ENCODE measurements around a stretch of chr6.

DNA sequence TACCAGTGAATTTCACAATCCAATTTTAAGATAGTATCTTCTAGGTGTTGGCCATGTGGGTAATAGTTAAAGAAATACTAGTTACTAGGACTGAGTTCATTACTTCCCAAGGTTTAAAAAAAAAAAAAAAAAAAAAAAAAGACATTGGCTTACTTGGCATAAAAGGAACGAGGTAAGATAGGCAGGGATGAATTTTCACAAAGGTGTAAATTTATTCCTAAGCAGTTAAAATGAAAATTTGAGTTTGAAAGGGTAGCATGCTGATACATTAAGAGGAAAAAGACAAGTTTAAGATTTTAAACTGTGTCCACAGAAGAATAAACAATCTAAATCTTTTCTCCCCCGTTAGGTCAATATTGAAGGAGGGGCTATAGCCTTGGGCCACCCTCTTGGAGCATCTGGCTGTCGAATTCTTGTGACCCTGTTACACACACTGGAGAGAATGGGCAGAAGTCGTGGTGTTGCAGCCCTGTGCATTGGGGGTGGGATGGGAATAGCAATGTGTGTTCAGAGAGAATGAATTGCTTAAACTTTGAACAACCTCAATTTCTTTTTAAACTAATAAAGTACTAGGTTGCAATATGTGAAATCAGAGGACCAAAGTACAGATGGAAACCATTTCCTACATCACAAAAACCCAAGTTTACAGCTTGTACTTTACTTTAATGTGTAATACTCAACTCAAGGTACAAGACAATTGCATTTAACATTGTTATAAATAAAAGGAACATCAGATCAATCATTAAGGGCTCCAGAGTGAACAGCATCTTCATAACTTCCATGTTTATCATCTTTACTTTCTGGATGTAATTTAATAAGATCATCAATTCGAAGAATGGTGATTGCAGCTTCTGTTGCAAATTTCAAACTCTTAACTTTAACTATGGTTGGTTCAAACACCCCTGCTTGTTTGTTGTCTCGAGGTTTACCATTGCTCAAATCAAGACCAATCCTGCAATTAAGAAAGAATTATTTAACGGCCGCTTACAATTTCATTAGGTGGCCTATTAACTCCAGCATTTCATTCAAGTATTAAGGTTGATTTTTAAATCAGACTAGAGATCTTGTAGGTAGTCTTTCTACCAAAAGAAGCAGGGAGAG is 10.7 kb downstream of the TCP1 start:
- PRO-cap, result no peak

DNA sequence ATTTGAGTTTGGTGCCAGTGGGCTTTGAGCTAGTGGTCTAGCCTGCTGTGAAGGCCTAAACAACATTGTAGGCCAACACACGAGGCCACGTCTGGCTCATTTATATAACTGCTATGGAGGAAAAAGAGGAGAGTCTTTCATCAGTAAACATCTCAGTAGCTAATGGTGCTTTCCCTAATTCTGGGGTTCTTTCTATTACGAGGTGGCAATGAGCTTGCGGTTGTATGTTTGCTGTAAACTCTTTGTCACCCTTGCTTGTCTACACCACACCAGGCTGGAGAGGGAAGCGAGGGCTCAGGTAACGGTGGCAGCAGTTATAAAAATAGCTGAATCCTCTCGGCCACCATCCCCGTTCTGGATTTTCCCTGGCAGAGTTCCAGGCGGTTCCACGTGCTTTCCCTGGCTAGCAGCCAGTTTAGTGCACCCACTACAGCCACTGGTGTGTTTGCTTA is 39.0 kb downstream of the MAS1 start:
- PRO-cap, result no peak

- PRO-cap, result unidirectional peak, plus-strand start at chr6:159983433
Observed at GRCh38 chr6:159983004-159983773, 14.3 kb downstream of the IGF2R start.

DNA sequence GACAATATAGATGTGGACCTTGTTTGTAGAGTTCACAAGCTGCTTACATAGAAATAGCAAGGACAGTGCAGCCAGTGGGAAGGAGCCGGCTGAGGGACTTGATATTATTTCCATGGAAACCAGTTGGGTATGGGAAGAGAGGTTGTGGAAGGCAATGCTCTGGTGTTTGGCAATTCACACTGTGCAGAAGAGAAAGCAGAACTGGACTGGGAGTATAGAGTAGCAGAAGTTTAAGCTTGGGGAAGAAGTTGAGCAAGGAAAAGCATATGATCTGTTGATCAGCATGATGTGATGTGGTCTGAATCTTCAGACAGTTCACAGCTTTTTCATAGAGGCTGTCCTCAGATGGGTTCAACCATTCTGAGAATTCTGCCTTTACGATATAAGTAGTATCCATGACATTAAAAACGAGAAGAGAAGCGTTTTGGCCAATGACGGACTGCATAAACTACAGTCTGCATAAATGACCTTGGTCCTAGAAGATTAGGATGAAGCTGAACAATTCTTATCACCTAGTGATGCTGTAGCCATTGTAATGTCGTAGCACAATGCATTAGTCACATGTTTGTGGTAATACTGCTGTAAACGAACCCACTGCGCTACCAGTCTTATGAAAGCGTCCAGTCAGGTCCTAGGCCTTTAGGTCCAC is 15.0 kb downstream of the IGF2R start:
- PRO-cap, result no peak

- PRO-cap, result no peak
Observed at GRCh38 chr6:160036233-160037184, 67.6 kb downstream of the IGF2R start.

DNA sequence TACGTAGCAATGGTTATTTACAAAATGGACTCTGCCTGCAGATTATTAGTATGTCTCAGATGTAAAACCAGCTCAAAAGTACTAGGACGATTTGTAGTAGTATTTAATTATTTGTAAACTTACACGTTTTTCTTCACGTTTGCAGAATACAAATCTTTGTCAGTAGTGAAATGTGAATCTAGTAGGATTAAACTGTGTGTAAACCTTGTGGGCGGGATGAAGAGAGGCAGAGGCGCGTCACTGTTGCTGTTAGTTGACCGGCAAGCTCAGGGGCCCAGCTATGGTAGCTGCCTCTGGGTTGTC is 69.5 kb downstream of the IGF2R start:
- PRO-cap, result no peak

DNA sequence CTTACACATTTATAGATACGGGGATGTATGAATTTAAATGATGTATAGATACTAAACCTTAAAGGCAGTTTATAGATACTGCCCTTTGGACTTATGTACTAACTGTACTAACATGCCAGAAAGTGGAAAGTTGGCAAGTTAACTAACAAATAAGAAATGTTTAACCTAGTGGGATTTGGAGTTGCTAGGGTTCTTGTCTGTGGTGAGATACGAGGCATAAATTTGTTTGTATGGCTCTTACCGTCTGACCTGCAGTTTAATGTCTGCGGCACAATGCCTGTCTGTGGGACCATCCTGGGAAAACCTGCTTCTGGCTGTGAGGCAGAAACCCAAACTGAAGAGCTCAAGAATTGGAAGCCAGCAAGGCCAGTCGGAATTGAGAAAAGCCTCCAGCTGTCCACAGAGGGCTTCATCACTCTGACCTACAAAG is 62.9 kb upstream of the SLC22A1 start:
- PRO-cap, result no peak

GRCh38 chr6:160092588-160093851 is 28.6 kb upstream of the SLC22A1 start:
- PRO-cap, result no peak

- PRO-cap, result no peak
Observed at GRCh38 chr6:160101694-160102014, 20.0 kb upstream of the SLC22A1 start.

- PRO-cap, result no peak
Observed at GRCh38 chr6:160120168-160120472, 1.5 kb upstream of the SLC22A1 start.

- PRO-cap, result no peak
Observed at GRCh38 chr6:160122458-160123116, 972 bp downstream of the SLC22A1 start.

- PRO-cap, result no peak
Observed at GRCh38 chr6:160123888-160124792, 2.5 kb downstream of the SLC22A1 start.

DNA sequence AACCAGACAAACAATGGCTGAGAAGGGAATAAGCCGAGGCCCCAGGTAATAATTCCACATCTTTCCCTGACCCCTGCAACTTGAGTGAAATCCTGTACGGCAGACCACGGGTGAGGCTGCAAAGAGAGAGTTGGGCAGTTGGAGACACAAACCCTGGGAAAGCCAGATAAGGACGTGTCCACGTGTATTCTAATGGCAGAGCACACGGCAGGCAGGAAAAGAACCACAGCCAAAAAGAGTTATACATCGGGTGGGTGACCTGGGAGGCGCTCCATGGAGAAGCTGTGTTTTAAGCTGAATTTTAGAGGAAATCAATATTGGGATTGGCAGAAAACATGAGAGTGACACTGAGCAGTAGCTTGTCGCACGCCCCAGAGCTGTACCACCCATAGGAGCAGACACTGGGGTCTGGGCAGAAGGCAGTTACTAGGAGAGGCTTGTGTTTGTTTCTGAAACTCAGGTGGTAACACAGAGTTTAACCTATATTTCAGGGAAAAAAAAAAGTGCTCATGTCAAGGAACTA is 6.3 kb downstream of the SLC22A1 start:
- PRO-cap, result no peak

- PRO-cap, result no peak
Observed at GRCh38 chr6:160300366-160300799, 41.8 kb upstream of the SLC22A2 start.

- PRO-cap, result no peak
Observed at GRCh38 chr6:160421867-160422536, 73.8 kb downstream of the SLC22A3 start.

DNA sequence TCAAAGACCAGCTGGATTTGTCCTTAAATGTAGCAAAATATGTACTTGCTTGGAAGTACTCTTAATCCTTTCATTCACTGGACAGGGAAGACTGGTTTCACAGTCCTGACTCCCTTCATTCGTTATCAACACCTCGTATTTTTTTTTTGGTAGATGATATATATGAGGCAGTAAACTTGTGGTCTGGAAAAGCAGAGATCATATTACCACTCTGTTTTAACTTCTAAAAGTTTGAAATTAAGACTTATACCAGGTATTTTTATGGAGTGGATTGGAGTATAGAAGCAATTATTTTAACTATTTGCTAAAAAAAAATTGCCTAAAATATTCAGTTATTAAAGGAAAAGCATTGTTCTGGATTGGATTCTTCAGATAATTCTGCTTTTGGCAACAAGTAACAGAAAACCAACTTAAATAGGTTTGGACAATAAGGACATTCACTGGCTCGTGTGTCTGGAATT is 83.3 kb downstream of the SLC22A3 start:
- PRO-cap, result no peak

GRCh38 chr6:160509604-160509955 is 154.5 kb downstream of the LPA start:
- PRO-cap, result no peak

DNA sequence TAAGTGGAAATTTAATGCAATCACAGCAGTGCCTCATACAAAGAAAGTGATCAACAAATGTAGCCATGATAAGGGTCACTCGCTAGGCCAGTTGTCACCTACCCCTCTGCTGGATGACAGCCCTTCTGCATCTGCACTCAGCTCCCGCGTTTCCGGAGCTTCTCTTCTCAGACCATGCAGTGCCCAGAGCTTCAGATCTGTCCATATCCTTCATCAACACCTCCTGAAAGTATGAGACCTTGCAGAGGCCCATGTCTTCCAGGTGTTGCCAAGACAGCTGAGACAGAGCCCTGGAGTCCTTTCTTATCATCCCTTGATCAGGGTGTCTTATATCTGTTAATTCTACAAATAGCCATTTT is 142.2 kb downstream of the LPA start:
- PRO-cap, result no peak

- PRO-cap, result no peak
Observed at GRCh38 chr6:160726842-160727117, 24.7 kb downstream of the PLG start.

GRCh38 chr6:160737716-160738465 is 35.8 kb downstream of the PLG start:
- PRO-cap, result no peak